Neural cell (in vitro differentiated cells): Measurements from ENCODE around the genes TASL, MAGEB16, H2AP, SYTL5 and MID1IP1.

DNA sequence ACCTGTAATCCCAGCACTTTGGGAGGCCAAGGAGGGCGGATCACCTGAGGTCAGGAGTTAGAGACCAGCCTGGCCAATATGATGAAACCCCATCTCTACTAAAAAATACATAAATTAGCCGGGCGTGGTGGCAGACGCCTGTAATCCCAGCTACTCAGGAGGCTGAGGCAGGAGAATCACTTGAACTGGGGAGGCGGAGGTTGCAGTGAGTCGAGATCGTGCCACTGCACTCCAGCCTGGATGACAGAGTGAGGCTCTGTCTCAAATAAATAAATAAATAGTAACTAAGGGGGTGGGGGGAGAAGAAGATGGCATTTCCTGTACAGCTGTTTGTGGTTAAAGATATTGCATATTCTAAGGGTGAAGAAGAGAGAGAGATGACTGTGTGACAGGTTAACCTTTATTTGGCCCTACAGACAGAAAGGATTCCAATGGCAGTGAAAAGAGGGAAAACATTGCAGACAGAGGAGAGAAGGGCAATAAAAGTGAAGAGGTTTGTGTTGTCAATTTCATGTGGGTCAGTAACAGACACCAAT, 9.5 kb downstream of the TASL start:
- RAMPAGE, long total RNA = no peak

- RAMPAGE, long total RNA = no peak
Measured at GRCh38 chrX:30577441-30578178, at the start of gene TASL. Gene TASL, minus strand, starts transcription at chrX:30577766.

- RAMPAGE, long total RNA = no peak
Measured at GRCh38 chrX:30830551-30831783, 58.1 kb downstream of the TAB3 start.

DNA sequence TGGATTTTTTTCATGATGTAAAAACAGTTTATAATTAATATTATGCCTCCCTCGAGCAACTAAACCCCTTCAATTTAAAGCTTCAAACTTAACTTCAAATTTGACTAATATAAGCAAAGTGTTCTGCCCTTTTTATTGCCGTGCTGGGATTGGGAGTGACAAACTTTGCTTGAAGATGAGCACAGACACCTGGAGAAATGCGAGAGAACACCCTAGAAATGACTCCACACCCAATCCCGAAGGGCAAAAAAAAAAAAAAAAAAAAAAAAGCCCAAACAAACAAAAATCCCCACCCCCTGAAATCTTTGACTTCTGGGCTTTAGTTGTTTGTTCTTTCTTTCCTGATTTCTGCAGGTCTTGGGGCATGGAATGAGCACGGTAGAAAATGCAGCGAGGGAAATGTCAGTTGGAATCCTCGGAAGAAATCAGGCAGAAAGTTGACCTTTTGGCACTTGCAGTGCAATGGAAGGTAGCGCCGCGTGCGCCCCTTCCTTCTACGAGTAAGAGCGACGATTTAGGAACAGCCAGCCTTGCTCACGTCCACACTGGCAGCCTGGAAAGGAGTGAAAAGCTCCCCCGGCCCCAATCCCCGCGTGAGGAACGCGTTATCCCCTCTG, 194.2 kb upstream of the FTHL17 start:
- RAMPAGE, long total RNA = no peak

- RAMPAGE, long total RNA = no peak
Measured at GRCh38 chrX:31862732-31863114, 790.9 kb upstream of the FTHL17 start.

DNA sequence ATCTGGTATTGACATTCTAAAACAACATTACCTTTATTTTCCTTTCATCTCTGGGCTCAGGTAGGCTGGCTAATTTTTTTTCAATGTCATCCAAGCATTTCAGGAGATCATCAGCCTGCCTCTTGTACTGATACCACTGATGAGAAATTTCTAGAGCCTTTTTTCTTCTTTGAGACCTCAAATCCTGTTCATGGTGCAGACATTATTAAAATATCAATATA, 868.3 kb downstream of the DMD start:
- RAMPAGE, long total RNA = no peak

GRCh38 chrX:32854038-32854419, 357.3 kb downstream of the DMD start:
- RAMPAGE, long total RNA = no peak

GRCh38 chrX:33203774-33204653, 7.3 kb downstream of the DMD start:
- RAMPAGE, long total RNA = no peak

GRCh38 chrX:34629541-34630086, 27.5 kb downstream of the TMEM47 start:
- RAMPAGE, long total RNA = no peak

- RAMPAGE, long total RNA = no peak
Measured at GRCh38 chrX:34654939-34655477, 2.1 kb downstream of the TMEM47 start.

DNA sequence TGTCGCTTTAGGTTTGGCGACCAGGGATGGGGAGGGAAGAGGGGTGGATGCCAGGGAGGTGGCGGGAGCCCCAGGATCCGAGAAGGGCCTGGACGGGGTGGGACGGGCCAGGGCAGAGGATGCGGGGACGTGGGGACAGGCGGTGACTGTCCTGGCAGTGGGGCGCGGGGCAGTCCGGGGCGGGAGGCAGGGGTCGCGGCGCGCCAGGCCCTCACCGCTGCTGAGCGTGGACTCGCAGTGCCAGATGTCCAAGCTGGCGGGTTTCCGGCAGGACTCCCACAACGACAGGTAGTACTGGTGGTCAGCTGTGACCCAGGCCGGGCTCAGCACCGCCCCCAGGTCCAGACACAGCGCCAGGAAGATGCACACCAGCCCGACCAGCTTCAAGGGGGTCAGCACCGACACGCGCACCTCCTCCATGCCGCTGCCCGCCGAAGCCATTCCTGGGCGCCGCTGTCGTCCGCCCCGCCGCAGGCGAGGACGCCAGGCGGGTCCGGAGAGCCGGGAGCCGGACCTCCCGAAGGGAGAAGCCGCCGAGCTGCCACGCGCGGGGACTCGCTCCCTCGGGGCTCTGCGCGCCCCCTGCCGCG, 401 bp downstream of the TMEM47 start:
- RAMPAGE, long total RNA = no peak

DNA sequence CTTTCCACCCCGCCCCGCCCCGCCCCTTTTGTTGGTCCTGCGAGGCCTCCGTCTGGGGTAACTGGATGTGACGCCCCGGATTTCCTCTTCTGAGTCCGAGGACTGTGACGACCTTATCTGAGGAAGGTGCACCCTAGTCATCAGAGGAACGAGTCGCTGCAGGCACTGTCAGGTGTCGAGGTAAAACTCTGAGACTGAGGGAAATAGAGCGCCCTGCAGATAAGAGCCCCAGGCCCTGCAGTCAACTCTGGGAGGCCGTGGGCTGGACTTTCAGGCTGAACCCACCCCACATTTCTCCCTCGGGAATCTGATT, at the start of gene MAGEB16:
Gene MAGEB16, plus strand, starts transcription at position 104 of the 313 bp plus-strand sequence.
- RAMPAGE, long total RNA = no peak

DNA sequence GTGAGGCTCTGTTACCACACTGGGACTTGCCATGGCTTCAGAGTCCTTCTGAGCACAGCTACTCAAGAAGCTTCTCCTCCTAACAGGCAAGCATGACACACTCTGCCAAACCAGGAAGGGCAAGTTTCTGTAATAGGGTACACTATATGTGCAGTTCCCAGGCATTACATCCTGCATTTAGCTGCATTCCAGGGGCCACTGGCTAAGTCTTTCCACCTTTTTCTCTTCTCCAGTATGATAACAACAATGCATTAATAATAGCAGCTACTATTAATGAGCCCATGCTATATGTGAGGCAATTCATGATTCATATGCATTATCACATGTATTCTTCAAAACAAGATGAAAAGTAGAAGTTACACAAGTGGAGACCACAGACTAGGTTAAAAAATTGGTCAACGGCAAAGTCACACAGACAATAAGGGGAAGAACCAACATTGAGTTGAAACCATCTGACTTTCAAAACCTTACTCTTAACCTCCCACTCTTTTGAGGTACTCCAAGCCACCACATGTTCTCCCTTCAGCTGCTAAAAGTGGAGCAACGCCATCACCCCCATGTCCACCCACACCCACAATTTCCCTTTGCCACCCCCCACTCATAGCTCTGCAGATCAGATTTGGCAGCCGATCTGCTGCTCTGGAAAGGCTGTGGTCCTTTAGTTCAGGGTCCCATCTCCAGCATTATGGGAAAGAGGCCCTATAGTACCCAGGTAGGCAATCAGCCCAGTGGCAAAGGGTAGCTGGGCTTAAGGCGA, 33.7 kb upstream of the CYBB start:
- RAMPAGE, long total RNA = no peak

DNA sequence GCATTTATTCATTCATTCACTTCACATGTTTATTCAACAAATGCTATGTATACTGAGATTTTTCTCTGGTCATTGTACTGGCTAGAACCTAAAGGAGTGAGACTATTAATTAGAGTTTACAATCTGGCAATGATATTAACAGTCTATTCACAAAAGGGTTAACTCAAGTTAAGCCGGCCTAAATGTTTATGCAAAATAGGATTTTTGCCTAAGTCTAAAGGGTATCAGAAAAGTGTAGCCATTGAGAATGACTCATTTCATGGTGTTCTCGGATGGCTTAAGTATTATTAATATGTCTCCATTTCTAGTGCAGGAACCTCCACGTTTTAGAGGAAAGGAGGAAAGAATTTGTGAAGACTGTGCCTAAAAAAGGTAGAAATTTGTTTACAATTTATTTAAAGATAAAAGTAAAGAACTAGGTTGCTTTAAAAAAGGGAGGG, 29.8 kb downstream of the DYNLT3 start:
- RAMPAGE, long total RNA = no peak

GRCh38 chrX:37990704-37990993, at the start of gene H2AP:
Gene H2AP, plus strand, starts transcription at chrX:37990779.
- RAMPAGE, long total RNA = no peak

DNA sequence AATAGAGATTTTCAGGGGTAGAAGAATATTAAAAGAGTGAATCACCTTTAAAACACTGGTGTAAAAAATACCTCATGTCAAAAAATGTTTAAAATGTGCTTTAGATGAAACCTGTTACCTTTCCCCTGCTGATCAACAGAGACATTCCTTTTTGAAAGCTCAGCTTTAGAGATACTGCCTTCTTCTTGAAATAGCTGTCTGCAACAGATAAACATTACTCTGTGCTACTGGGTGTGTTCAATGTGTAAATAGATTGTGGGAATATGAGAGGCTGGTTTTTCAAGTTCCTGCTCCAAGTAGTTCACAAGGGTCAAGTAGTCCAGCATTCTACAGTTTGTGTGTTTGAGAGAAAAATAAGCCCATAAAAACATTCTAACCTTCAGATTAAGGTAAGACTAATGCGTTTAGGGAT, at the start of gene SYTL5:
Gene SYTL5, plus strand, starts transcription at position 274 of the 412 bp plus-strand sequence.
- RAMPAGE, long total RNA = no peak

- RAMPAGE, long total RNA = no peak
Measured at GRCh38 chrX:38282258-38282941, 44.9 kb downstream of the RPGR start.

DNA sequence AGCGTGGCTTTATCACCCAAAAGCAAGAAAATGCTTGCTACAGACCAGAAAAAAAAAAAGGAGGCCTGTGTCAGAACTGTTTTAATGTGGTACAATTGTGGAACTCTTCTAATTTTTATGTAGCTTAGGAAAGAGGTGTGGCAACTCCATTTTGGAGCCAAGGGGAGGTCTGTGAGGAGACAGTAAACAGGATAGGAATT, 5.7 kb downstream of the OTC start:
- RAMPAGE, long total RNA = no peak

DNA sequence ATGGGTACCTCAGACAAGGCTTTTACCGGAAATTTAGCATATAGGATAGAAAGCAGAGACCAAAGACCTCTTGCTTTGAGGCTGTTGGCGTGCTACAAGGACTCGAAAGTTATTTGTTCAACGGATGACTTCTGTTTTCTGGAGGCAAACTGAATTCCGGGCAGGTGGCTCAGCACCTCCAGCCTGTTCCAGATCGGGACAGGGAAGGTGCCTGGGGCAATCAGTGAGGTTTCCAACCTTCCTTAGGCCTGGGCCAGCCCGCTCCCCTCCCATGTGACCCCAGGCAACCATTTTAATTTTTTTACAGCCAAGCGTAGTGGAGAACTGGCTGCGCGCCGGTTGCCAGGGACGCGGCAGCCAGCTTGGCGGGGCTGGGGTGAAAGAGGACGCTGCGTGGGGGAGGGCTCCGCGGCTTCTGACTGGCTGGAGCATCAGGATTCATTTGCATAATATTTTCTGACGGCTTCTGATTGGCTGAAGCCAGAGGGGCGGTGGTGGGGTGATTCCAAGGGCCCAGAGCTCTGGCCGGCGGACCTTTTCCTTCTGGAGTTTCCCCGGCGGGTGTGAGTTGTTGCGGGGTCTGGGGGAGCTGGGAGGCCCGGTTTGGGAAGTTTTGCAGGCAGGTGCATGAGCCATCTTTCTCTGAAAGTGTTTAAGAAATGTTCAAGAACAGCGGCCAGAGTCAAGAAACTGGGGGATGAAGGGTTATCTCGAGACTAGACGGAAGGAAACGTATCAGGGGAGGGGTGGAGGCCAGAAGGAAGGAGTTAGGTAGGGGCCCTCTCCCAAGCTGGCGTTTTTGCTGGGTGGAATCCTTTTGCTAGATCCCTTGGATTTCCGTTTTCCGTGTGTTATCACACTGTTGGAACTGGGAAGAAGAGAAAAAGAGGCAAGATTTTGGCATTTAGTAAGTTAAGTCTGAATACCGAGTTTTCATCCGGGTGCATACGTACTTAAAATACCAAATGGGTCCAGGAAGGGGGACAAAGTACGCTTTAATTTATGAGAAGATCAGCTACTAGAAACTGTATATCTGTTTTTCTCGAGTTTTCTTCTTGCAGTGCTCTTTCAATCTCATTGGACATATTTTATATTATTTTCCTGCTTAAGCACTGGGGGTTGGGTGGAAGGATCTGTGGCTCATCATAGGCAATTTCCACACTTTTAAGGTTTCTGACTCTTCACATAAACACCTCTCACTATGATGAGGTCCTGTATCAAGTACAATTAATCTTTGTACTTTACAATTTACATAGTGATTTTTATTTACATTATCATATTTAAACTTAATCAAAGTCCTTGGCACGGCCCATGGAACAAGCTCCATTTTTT, at the start of gene MID1IP1:
Gene MID1IP1, plus strand, starts transcription at position 535 of the 1,332 bp plus-strand sequence.
- RAMPAGE, long total RNA = no peak

DNA sequence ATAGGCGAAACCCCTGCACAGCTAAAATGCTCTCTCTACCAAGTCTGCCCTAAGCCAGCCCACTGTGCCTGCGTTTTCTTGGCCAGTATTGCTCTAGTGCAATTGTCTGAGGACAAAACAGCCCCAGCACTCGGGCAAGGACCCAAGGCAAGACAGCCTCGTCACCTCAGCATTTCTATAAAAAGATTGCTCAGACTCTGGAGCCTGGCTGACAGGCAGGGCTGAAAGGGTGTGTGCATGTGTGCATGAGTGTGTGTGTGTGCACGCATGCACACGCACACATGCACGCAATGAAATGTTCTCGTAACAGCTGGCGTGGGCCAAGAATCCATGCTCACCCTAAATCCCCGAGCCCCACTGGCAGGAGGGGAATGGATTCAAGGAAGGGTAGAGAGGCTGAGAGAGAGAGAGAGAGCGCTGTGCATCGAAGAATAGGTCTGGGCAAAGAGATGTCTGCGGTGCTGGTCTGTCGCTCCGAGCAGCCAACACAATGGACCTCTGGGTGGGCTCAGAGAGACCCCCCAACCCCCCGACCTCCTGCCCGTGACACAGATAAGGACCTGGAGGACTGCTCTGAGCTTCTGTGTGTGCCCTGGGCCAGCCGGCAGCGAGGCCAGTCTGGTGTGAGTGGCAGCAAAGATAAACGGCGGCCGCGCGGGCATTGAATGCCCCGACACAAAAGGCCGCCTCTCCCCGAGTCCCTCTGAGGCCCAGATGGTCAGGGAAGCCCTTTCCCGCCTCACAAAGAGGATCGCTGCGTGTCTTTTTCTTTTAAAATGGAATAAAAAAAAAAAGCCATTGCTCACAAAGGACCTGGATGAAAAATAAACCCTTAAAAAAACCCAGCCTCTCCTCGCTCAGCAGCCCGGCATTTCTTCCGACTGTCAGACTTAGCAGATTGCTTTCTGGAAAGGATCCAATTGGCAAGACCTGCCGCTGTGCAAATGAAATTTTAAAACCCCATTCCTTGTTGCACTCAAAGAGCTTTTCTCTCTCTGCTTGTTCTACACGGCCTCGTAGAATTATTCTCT, 579.0 kb downstream of the BCOR start:
- RAMPAGE, long total RNA = no peak